ENCODE data around the genes CCDC91 and FAR2.

DNA sequence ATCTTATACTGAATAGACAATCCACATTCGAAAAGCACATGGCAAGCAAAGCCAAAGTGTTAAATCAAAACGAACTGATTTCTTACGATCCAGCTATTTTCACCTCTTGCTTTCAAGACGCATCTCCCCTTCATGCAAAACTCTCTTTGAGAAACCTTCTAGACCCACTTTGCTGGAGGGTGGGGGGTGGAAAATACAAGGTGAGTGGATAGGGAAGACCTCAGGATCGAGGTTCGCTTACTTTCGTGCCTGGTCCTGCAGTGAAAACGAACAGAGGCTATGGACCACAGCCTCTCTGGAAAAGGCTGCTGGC, 270 bp downstream of the INTS13 start:
- RRBS: no CpG with 5 or more reads among the region's 8 CpGs

DNA sequence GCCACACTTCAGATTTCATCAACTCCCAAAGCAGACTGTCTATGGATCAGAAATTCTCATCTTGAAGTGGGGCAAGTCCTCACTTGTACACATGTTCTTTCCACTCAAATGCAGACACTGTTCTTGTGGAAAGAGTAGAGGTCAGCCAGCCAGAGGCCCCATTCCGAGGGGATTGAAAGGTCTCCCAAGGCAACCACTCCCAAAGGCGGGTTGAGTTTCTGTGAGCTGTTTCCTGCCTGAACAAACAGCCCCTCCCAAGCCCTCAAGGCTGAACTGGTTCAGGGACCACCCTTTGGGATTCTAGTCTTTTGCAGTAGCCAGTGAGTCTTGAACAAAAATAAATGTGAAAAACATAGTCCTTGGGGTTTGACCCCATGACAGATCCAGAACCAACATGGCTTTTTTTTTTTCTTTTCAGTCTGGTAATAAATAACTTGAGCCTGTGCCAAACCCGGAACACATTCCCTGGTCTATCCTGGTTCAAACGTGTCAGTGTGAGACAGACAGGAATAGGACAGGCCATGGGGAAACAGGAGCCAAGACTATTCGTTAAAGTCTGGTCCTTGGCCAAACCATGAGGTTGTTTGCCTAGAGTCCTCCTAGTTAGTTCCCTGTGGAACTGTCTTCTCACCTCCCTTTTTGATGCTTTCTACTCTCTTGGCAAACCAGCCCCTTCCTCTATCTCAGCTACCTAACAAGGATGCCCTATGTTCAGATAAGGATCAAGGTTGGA, 17.6 kb upstream of the STK38L start:
- RRBS: no CpG with 5 or more reads among the region's 5 CpGs

DNA sequence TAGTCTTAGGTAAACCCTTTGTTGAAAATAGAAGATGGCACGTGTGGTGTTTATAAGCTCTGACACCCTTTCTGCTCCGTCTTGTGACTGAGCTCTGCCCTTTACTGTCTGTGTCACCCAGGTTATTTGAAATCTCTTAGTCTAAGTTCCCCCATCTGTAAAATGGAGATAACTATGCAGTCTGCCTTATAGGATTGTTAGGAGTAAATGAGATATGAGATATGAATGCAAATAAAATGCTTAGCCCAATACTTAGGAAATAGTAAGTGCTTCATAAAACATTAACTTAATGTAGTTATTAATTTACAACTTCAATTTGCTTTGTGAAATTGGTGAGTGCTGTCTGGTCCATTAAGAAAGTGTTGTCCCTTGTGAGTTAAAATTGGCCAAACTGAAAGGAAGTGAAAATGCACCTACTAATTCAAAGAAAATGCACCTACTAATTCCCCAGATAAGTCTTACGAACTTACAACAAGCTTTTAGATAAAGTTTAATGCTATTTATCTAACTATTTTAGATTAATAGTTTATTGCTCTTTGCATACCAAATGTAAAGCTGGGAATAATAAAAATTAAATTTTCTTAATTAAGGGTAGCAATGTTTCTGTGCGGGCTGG, 1.6 kb downstream of the BMAL2 start:
- RRBS: no CpG with 5 or more reads among the region's 4 CpGs

GRCh38 chr12:27549109-27549601, 25.1 kb downstream of the PPFIBP1 start:
- RRBS: no CpG with 5 or more reads among the region's 5 CpGs

DNA sequence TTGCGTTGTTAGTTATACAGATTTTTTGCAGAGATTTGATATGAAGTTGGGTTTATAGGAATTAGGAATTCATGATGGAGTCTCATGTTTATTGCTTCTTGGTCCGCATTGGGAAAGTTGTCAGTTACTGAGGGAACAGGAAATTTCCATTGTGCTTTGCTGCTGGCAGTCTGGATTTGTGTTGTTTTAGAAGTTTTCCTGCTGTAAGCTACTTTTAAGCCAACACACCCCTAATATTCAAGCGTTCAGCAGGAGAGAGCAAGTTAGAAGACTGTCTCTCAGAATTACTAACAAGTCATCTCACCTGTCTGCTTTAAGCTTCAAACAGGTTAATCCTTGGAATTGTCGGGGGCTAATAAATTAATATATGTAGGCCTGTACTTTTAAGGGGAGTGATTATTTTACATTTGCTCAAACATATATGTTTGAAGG, 32.5 kb downstream of the PPFIBP1 start:
- RRBS: no CpG with 5 or more reads among the region's 4 CpGs

DNA sequence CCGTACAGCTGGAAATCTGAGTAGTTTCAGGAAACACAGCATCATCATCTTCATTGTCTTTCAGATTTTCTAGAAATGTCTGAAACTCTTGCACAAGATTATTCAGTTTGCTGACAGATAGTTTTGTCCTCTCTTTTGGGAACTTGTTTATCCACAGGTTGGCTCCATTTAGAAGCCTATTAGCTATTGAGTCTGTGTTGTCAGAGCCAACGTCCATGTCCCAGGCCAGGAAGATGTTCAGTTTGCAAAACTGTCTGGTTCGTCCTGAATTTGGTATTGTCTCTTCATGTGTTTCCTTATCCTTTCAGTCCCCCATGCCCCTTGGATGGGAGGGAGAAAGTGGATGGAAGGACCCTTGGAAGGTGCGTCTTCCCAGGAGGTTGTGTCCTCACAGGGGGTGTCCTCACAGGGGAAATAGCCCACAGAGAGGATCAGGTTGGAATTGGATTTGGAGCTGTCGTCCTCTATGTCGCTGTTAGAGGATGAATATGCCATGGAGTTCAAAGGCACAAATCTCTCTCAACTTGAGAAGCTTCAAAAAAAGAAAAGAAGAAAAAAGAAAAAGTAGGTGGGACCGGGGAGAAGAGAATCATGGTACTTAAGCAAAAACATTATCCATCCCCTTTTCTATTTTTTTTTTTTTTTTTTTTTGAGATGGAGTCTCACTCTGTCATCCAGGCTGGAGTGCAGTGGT, 69.7 kb downstream of the PPFIBP1 start:
- RRBS: no CpG with 5 or more reads among the region's 7 CpGs

DNA sequence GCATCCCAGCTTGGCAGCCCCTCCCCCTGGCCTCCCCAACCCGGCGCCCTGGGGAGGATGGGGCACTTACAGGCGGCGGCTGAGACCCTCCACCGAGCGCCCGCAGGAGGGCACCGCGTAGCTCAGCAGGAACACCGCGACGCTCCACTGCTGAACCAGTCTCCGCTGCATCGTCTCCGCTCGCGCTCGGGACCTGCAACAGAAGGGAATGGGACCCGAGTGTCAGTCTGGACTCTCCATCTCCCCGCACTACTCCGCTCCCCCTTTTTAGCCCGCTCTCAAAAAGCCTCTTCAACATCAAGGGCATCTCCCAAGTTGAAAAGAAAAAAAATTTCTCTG, 3.2 kb downstream of the PTHLH start:
- RRBS: 6% methylated on average over 1 of the region's 22 CpGs

GRCh38 chr12:28189978-28191063, at the start of gene CCDC91:
TSS of gene CCDC91 (plus strand) at chr12:28190456.
- RRBS: 6% methylated on average over 33 of the region's 79 CpGs

DNA sequence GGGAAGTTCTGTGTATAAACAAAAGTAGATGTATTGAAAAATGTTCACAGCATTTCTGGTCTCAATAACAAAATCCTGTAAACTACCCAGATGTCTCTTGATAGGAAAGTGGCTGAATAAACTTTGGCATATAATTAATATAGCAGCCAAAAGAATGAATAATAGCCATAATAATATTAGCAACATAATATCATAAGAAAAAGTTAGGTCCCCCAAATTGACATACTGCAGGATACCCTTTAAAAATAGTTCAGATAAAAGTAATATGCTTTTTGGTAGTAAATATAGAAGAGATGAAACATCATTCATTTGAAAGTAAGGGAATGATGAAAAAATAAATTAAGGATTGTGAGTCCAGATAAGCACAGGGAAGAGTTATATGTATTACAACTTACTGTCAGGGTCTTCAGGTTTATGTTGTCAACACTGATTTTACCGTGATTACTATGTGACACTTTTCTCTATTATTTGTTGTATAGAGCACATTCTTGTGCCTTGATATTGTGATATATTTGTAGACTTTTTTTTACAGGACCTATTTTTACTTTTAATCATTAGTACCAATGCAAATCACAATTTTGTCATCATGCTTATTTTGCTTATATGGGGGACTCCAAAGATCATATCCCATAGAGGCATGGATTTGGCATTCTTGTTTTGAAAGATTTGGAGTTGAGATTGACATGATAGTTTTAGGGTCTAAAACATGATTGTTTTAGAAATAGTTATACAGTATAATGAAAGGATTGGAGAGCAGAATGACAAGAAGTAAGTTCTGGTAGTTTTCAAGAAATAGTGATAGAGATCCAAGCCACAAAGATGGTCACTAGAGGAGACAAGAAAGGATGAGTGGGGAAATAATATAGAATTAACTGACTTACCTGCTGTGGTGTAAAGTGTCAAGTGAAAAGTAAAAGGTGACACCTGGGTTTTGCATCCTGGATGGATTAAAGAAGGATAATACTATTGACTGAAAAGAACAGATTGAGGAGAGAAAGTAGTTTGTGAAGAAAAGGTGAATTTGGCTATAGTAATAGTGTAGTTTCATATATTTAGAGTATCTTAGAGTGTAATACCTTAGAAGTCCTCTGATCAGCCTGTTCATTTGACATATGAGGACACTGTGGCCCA, 56.0 kb downstream of the CCDC91 start:
- RRBS: no CpG with 5 or more reads among the region's 1 CpG

GRCh38 chr12:28323410-28324215, 133.4 kb downstream of the CCDC91 start:
- RRBS: no CpG with 5 or more reads among the region's 3 CpGs

GRCh38 chr12:28450082-28450638, 259.9 kb downstream of the CCDC91 start:
- RRBS: no CpG with 5 or more reads among the region's 2 CpGs

GRCh38 chr12:29148347-29149409, at the start of gene FAR2:
TSS of gene FAR2 (plus strand) at chr12:29149278.
- RRBS: 4% methylated on average over 13 of the region's 55 CpGs

- RRBS: no CpG with 5 or more reads among the region's 12 CpGs
Measured at GRCh38 chr12:29340459-29341632, 40.1 kb downstream of the ERGIC2 start.

DNA sequence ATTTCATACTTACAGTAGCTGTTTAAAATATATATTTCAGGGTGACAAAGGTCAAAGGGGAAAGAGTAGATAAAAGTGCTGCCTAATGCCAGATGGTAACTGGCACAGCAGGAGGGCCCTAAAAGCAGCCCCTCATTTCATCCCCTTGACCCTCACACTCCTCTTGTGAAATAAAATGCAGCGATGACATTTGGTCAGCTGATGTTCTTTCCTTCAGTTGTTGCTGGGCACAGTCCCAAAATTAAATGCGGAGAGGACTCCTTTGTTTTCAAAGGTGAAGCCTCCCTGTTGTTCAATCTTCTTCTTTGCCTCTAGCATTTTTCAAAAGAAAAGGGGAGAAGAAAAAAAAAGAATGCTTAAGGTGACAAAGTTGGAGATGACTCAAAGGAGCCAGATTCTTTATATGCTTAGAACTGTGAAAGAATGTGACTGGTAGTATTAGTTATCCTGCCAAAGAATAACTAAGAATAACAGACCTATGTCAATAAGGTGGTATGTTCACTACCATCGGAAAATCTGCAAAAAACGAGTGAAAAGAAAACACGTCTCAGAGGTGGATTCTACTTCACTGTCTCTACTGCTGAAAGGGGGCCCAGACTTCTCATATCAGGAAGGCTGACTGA, 64.9 kb downstream of the IPO8 start:
- RRBS: no CpG with 5 or more reads among the region's 5 CpGs

GRCh38 chr12:30793450-30793723, 38.6 kb upstream of the CAPRIN2 start:
- RRBS: no CpG with 5 or more reads among the region's 2 CpGs

DNA sequence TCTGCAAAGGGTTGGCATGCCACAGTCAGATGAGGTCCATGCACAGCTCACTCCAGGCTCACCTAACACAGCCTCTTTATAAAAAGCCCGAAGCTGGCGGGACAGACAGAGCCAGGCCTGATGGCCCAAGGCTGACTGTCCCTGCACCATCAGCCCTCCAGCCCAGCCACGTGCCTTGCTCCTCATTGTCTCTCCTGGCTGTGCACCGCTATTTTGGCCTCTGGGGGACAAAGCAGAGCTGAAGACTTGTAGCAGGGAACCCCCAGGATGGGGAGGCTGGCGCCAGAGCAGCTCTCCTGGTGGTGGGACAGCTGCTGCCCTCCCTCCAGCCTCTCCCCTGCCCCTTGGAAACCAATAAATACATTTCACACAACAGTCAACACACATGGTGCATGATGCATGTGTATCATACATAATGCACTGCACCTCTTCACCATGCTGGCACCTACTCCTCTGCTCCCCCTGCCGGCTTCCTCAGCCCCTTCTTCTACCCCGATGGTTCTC, 61.6 kb upstream of the DDX11 start:
- RRBS: no CpG with 5 or more reads among the region's 7 CpGs

DNA sequence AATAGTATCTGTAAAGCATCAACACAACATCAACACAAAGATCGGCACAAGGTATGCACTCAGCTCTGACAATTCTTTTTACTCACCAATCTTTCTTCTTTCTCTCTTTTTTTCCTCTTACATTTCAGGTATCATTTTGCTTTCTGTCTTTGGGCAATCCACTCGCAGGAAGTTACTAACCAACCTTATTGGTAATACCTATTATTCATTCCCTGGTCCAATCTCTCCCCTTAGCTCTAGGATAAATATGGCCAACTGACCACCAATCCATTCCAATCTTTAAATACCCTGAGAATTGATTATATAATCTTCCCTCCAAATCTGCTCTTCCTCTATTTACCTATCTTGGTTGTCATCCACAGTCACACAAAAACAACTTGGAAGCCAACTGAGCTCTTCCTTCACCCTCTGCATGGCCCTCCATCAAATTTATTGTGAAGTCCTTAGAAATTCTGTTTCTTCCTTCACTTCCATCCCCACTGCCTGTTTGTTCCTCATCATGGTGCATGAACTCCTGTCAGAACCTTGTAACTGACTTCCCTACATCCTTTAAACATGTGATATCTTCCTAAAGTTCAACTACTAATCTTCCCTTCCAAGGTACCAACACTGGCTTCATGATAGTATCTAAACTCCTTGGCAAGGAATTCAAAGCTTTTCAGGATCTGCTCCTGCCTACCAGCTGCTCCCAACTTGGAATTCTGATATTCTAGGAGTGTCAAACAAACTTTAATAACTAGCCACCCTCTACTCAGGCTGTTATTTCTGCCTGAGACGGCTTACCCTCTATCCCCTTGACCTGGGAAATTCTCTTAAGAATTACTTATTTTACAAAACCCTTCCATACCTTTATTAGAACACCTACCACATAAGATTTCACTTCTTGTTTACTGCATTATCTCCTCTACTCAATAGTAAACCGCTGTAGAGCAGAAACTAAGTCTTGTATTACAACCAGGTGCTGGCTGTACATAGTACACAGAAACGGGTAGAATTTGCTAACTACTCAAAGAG, 6.1 kb downstream of the SINHCAF start:
- RRBS: no CpG with 5 or more reads among the region's 5 CpGs

DNA sequence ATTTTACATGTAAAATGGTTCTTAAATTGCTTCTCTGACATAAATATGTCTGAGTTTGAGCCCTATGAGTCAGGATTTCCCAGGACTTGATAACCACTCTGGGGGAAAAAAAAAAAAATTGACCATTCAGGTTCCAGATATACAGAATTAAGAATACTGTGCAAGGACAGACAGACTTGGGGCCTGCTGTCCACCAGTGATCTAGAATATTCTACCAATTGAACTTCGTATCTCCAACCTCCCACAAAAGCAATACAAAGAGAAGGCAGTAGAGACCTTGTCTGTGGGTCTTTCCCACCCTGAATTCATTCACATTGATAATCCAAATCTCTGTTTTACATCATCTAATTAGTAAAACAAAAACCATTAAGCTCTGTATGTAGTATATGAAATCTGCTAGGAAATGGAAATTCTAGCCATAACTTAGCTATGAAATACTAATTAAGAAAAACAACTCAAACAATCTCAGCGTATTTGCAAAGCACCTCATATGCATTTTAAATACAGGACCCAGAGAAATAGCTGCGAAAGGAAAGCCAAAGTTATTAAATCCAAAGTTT, 4.0 kb downstream of the SINHCAF start:
- RRBS: no CpG with 5 or more reads among the region's 3 CpGs

DNA sequence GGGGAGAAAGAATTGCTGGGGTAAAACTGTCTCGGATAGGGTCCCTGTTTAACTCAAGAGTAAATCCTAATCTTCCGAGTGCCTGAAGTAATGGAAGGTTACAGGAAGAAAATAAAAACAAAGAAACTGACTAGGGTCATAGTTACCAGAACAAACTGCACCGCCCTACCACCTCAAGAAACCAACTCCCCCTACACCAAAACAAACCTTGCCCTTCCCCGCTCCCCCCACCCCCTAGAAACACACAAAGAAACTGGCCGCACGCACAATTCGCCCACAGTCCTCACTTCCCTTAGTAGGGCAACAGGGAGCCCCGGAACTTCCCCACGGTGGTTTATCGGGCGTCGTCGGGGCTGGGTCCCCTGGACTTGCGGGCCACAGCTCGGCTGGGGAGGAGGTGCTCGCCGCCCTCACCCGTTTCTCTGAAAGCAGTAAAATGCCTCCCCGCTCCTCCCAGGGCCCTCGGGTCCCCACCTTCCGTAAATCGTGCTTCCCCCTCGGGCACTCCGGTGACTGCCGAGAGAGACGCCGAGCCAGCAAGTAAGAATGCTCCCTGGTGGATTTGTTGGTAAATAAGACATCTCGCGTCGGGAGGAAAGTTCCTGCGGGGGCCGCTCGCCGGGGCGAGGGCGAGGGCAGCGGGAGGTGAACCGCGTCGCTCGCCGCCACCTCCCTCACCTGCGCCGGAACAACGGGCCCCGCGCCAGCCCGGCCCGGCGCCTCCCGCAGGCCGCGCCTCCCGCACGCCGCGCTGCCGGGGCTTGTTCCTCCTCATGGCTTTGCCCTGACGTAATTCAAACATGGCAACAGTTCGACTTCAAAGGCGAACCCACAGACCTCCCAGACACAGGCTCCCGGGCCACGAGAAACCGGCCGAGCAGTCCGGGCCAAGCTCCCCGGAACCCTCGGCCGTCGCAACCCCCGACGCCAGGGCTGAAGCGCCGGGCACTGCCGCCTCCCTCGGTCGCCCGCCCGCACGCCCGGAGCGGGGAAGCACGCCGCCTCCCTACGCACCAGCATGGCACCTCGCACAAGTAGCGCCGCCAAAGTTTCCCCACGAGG, 2.1 kb downstream of the SINHCAF start:
- RRBS: 2% methylated on average over 44 of the region's 89 CpGs